Left common carotid artery plus branches (tissue), 1 donor: Measurements from ENCODE around the gene LDLRAP1.

DNA sequence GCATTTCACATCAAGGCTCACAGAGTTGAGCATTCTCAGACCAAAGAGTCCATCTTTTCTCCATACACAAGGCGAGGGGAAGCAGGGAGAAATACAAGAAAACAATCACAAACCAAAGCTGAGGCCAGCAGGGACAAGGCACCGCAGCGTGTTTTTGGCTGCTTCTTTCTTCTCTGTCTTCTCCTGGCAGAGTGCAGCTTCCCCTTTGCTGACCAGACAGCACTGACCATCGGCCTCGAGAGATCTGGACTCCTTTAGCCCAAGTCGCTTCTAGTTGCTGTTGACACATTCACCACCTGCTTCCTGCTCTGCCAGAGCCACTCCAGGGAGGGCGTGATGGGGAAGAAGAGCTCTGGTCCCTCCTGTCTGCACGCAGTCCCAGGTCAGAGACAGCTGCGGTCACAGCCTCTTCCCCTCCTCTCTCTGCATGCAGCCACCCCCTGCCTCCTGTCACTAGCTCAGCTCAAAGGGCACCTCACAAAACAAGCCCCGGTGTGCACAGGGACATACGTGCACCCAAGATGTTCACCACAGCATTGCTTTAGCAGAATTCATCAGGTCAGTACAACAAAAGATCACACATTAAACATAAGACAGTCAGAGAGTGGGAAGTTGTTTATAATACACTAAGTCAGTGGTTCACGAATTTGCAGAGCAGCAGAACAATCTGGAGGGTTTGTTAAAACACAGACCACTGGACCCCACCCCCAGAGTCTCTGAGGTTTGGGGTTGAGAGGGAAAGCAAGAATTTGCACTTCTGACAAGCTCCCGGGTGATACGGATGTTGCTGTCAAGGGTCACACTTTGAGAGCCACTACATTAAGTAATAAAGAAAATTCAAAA, 132.9 kb downstream of the SYF2 start:
- PRO-cap: no peak

DNA sequence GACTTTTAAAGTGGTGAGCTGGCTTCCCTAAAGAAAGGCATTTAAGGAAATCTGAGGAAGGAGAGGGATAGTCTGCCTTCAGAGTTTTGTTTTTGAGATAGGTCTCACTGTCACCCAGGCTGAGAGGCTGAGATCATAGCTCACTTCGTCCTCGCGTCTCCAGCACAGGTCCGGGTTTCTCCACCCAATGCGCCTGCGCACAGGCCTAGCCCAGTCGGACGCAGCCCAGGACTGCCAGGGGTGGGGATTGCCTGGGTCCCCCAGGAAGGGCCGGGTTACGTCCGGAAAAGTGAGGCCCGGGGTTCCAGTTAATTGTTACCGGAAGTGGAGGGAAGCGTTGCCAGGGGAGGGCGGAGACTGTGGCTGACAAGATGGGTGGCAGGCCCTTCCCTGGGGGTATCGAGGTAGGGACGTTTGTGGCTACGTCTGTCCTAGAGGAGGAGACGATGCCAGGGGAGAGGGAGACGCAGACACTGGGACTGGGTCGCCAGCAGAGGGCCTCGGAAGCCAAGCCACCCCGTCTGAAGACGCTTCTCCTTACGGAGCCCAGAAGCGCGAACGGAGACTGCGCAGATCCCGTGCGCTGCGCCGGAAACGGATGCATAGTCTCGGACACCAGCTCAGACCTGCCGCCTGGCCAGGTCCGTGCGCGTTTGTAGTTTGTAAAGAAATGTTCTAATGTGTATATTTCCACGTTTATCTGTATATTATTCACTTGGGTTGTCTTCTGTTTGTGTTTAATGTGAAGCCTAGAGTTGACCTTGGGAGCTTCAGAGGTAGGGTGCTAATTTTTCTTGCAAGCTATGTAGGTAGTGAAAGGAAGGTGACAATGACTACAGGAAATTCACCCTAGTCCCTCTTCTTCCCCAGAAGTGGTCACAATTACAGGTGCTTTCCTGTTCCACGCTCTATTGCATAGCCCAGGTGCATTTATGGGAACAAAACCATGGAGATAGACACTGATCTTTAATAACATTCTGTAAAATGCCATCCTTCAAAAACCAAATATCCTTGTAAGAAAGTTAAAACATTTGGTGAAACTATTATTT, 7.4 kb downstream of the RSRP1 start:
- PRO-cap: bidirectional peak, plus-strand start at position 343 of the sequence, minus-strand start at position 189 of the sequence

DNA sequence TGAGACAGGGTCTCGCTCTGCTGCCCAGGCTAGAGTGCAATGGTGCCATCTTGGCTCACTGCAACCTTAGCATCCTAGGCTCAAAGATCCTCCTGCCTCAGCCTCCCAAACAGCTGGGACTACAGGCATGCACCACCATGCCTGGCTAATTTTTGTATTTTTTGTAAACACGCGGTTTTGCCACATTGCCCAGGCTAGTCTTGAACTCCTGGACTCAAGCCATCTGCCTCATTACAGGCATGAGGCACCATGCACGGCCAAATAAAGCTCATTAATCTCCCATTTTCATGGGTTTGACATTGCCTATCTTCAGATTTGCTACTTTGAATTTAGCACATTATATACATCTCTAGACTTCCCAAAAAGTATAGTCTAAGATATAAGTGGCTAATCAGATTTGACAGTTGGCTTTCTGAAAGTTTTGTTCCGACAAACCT, 2.5 kb downstream of the RSRP1 start:
- PRO-cap: no peak

DNA sequence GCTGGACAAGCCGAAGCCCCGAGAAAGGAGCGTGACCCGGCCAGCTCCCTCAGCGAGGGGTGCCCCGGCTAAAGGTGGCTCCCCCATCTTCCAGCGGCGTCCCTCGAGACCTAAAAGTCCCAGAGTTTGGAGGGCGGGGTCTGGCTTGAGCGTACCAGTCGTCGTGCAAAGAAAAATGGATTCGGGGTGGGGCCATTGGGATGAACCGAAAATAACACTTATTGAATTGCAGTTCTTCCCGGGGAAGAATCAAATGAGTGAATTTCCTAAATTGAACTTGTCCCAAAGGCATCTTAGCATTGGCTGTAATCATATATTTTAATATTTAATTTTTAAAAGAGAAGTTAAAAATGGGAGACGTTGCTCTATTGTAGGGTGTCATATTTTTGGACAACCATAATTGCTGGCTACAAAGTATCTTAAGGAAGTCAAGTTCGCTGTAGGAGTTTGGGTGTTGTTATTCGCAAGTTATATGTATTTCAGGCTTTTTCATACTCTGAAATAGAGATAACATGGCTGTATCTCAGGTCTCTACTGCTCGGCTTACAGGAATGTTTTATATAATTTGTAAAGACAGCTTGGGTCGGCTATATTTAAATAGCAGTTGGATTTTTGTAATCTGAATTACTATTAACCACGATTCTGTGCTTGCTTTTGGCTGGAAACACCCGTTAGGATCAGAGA, 752 bp downstream of the TMEM50A start:
- PRO-cap: unidirectional peak, minus-strand start at position 105 of the sequence

- PRO-cap: no peak
These were observed 51.5 kb upstream of the LDLRAP1 start for GRCh38 chr1:25491753-25492409.

GRCh38 chr1:25543160-25544337, at the start of gene LDLRAP1:
Gene LDLRAP1, plus strand, starts transcription at chr1:25543606.
- PRO-cap: unidirectional peak, plus-strand start at chr1:25543585; unidirectional peak, plus-strand start at chr1:25543668

DNA sequence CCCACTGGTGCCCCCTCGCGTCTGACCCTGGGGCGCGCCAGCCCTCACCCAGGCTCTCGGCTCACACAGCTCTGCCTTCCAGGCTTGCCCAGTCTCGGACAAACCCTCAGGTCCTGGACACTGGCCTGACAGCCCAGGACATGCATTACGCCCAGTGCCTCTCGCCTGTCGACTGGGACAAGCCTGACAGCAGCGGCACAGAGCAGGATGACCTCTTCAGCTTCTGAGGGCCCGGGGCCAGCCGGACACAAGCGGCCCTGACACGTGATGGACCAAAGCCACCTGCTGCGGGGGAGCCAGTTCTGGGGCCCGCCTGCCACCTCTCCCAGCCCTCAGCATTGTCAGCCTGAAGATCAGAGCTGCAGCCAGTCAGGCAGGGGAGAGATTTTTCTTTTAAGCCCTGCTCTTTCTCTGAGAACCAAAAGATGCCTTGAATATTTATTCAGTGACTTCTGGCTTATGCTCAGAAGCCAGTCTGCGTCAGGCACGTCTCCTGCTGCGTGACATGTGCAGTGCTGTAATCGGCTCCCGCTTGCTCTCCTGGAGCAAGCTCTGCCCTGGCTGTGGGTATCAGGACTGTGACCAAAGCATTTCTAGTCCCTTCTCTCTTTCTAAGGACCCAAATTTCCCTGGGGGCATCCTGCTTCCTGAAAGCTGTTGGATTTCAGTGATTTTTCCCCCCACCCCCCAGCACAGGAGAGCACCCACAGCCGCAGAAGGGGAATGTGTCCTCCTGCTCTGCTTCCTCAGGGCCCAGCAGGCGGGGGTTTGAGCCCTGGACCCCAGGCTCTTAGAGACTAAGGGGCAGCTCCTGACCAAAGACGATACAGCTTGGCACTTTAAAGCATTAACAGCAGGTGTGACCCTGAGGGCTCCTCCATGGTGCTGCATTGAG, 23.6 kb downstream of the LDLRAP1 start:
- PRO-cap: unidirectional peak, minus-strand start at position 340 of the sequence

DNA sequence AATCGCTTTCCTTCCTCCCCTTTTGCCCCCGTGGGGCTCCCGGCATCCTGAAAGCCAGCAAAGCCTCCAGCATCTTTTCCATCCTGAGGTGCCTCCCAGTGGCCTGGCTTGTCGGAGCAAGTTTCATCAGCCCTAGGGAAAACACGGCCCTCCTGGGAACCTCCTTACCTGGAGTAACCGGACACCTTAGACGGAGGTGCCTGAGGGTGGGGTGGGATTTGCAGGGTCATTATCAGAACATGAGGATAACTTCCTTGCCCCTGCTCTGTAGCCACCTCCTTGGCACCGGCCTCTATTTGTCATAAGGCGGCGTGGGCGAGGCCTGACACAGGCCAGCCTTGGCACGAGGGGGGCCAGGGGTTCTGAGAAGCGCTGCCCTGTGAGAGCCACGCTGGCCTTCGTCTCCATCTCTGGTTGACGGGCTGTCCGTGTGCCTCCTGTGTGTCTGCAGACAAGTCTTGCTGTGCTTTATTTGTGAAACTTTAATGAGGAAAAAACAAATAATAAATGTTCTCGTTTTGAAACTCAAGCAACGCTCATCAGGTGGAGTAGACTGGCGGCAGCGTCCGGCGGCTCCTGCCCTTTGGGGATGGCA, 25.0 kb downstream of the LDLRAP1 start:
- PRO-cap: no peak

- PRO-cap: no peak
These were observed 15.0 kb downstream of the MAN1C1 start for GRCh38 chr1:25631523-25632133.

DNA sequence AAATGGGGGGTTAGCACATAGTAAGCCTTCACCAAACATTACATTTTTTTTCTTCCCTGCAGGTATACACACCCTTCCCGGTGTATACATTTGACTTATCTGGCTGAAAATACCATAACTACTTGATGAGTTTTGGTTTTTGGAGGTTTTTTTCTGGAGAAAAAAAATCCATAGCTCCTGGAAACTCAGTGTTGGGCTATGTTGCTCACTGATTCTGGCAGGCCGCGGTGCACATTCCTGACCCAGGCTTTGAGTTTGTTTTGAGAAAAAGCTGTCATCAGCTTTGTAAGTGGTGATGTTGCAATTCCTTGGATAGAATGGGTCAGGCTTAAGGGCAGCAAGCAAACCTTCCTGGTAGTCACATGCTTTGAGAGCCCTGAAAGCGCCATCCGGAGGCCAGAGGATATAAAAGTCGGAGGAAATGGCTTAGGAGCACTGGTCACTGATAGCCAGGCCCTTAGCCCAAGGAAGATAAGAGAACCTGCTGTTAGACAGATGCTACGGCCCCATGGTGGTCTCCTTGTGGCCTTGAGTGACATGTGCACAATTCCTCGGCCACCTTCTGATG, 78.4 kb downstream of the MAN1C1 start:
- PRO-cap: no peak

DNA sequence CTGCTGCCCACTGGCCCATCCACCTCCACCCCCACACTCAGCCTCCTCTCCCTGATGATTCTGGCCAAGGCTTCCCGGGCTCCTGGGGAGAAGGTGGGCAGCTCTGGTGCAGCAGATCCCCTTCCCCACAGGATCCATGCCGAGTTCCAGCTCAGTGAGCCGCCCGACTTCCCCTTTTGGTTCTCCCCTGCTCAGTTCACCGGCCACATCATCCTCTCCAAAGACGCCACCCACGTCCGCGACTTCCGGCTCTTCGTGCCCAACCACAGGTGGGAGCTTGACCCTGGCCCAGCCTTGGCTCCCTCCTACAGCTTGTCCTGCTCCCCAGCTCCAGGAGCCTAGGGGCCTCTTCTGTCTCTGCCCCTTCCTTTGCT, 9.5 kb downstream of the SELENON start:
- PRO-cap: no peak

- PRO-cap: no peak
These were observed 26.5 kb downstream of the PAFAH2 start for GRCh38 chr1:25971332-25971786.

DNA sequence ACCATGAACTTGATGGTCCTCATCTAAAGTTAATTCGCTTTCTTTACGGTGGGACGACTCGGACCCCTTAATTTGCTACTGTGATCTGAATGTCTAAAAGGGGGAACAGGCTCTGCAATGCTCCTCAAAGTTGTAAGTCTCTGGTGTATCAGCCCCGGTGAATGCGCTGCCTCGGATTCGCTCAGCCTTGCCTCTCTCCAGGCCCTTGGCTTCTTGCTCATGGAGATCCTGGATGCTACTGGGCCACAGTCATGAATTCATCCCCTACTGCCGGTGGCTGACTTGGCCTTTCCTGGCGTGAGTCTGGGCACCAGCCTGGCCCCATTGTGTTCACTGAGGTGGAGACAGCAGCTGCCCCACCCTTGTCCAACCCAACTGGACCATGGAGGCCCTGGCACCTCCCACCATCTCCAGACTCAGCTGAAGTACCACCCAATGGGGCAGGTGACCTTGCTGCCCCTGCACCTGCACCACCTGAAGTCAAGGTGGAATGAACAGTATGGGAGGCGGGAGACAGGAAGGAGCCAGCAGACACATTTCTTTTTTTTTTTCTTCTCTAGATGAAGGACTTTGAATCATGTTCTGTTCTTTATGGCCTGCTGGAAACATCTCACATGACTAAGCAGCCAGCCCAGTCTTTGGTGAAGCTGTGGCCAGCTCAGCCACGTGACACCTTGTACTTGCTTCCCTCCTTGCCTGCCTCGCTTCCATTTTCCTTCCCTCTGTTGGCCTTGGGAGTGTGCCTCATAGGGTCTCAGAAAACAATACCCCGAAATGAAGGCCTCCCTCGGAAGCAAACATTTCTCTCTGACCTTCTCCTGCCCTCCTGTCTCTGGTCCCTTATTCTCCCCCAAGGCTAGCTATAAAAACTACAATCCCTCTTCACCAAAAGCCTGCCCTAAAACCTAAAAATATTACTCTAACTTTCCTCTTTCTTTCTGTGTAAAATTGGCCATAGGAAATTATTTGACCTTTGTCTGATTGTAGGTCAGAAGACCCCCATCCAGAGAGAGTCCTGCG, 3.8 kb upstream of the SLC30A2 start:
- PRO-cap: no peak

- PRO-cap: no peak
These were observed 3.2 kb downstream of the TRIM63 start for GRCh38 chr1:26064198-26064726.

GRCh38 chr1:26070229-26071116, 3.0 kb upstream of the TRIM63 start:
- PRO-cap: no peak

DNA sequence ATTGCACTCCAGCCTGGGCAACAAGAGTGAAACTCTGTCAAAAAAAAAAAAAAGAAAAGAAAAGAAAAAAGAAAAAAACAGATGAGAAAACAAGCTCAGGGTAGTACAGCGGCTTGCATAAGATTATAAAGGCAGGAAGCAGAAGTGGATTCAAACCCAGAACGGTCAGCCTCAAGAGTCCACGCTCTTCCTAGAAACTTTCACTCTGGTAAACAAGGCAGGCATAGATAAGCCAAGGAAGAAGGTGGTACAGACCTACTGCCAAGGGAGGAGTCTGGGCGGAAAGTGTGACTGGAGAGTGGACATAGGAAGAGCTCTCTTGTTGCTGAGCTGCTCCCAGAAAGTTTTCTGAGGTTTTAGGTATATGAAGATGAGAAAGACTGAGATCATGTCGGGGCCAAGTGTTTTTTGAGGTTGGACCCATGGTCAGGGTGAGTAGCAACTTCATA, 1.8 kb upstream of the UBXN11 start:
- PRO-cap: no peak

- PRO-cap: no peak
These were observed 919 bp downstream of the RPS6KA1 start for GRCh38 chr1:26530394-26530966.

GRCh38 chr1:26542742-26543696, 13.5 kb downstream of the RPS6KA1 start:
- PRO-cap: no peak

DNA sequence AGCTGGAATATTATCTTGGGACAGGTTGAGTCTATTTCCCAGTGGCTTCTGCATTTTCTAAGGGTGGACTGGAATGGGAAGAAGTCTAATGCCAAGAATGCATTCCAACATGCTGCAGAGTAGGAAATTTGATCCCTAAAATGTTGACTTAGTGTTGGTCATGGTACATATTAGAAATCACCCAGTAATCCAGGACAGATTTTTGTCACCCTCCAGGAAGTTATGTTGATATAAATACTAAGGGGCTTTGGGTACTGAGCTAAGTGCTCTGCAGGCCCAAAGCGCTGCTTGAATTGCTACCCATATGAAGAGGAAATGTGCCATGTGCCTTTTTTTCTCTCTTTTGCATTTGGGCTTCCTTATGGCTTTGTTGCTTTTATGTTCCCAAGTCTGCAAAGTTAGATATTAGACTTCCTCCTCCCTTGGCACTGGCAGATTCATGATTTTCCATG, 10.0 kb downstream of the ARID1A start:
- PRO-cap: no peak

DNA sequence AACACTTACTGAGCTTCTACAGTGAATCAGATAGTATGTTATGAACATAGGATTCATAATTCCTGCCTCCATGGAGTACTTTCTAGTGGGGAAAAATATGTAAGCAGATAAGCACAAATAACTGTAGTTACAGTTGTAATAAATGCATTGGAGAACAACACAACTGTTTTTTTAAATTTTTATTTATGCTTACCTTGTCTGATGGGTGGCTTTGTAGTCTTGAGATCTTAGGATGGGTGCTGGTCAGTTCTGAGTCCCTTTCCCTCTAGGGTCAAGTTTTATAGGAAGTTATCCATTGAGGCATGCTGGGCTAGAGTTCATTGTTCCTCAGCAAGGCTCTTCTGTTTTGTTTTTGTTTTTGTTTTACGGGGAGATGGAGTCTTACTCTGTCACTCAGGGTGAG, 20.5 kb downstream of the ARID1A start:
- PRO-cap: no peak